A375 (cell line): ENCODE measurements around the gene ILVBL.

DNA sequence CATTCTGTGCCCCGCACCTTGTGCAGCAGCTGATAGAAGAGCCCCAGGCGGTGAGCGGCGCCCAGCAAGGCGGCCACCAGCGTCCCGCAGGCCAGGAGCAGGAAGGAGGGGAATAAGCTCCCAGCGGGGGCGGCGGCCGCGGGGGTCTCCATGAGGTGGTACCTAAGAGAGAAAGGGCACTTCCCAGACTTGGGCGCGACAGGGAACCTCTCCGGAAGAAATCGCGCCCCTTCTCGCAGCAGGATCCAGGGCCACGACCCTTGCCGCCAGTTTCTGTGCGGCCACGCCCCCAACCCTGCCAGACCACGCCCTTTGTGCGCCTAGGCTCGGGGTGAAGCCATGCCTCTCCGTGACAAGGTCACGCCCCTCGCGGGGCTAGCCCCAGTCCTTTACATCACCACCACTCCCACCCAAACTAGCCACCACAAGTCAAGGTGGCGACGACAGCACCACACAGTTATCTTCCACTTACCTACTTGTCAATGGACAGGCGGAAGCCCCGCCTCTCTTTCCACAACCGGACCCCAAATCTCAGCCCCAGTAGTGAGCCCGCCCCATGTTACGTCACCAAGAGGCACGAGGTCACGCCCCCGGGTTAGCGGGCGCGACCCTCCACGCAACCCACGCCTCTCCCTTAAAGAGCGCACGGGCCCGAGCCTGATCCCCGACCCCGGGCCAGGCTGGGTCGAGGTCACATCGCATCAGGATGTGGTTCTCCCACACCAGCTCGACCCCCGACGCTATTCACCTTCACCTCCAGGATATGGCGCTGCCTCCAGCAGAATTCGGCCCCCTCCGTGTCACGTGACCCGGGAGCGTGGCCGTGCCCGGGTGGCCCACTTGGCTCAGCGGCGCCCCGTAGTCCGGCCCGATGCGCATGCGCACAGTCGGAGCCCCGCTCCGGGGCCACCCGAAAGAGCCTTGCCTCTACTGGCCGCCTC is at the start of gene ILVBL:
Gene ILVBL (minus strand): TSS at position 879 of the 941 bp plus-strand sequence.
- RAMPAGE, long total RNA, result no peak

- RAMPAGE, long total RNA, result no peak
Observed at GRCh38 chr19:15165574-15166314, 35.1 kb downstream of the NOTCH3 start.

GRCh38 chr19:15194891-15195213 is 5.9 kb downstream of the NOTCH3 start:
- RAMPAGE, long total RNA, result no peak

GRCh38 chr19:15197234-15197837 is 3.5 kb downstream of the NOTCH3 start:
- RAMPAGE, long total RNA, result no peak

DNA sequence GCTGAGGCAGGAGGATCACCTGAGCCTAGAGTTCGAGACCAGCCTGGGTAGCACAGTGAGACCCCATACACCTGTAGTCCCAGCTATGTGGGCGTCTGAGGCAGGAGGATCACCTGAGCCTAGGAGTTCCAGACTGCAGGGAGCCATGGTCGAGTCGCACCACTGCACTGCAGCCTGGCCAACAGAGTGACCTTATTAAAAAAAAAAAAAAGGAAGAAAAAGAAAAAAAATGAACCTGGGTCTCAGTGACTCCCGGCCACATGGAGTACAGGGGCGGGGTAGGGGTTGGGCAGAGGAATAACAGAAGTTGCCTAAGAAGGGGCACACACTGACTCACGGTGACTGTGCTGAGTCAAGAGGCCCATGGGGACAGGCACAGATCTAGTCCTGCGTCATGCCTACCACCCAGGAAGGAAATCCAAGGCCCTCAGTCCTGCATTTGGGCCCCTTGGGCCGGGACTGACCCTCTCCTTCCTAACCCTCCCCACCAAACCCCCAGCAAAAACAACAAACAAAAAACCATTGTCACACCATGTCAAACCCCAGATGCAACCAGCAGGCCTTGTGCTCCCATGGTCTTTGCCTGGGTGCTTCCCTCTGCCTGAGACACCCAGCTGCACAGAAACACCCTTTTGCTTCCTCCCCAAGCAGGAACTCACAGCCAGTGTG is 9.4 kb upstream of the NOTCH3 start:
- RAMPAGE, long total RNA, result no peak

DNA sequence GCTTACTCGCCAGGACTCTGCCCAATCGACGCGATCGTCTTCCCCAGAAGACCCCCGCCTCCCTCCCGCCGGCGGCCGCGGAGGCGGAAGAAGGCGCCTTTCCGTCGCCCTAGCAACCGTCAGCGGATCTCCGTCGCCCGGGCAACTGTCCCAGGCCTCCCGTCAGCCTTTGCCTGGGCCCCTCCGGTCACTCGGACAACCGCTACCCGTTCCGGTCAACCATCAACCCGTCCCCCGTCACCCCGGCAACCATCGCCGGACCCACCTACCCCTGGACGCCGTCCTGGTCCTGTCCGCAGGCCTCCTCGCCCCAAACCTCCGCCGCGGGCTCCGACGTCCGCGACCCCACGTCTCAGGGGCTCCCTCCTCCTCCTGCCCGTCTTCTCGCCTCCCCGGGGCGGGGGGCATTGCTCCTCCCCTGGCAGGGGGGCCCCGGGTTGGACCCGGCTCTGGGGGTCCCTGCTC is 8.7 kb downstream of the EPHX3 start:
- RAMPAGE, long total RNA, result no peak

DNA sequence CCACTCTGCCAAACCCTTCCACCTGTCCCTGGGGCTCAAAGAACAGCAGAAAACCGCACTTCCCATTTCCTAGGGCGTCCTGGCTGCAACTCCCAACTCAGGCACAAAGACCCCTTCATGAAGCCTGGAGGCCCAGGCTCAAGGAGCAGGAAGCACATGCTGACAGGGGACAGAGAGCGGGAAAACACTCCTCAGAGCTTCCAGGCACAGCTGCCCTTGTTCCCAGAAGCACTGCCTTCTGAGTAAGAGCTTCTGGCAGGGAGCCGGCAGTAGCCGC is 33.5 kb upstream of the EPHX3 start:
- RAMPAGE, long total RNA, result no peak

DNA sequence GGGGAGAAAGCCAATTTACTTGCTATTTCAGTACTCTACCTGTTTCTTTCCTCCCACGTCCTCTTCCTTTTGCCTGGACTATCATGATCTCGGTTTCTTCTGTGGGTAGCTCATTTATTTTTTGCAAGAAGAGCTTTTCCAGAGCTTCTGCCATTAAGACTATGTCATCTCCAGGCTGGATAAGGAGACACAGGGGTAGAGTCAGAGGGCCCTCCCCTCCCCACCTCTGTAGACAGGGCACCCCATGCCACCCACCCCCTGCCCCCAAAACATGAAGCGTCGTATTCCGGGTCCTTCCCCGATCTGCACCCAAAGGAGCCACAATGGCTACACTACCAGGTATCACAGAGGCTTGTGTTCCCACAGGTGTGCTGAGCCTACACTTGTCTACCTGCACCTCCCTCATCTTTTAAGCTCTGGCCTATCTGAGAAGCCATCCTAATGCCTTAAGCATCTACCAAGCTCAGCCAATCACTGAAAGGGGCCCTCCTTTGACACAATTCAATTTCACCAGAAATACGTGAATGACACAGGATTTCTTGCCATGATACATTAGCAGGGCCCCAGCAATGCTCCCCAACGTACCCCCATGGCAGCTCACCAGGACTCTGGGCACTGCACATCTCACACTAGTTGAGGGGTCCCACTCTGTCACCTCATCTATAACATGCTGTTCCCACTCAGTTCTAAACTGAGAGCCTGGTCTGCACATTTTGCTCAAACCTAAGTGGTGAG is 35.3 kb upstream of the EPHX3 start:
- RAMPAGE, long total RNA, result no peak

DNA sequence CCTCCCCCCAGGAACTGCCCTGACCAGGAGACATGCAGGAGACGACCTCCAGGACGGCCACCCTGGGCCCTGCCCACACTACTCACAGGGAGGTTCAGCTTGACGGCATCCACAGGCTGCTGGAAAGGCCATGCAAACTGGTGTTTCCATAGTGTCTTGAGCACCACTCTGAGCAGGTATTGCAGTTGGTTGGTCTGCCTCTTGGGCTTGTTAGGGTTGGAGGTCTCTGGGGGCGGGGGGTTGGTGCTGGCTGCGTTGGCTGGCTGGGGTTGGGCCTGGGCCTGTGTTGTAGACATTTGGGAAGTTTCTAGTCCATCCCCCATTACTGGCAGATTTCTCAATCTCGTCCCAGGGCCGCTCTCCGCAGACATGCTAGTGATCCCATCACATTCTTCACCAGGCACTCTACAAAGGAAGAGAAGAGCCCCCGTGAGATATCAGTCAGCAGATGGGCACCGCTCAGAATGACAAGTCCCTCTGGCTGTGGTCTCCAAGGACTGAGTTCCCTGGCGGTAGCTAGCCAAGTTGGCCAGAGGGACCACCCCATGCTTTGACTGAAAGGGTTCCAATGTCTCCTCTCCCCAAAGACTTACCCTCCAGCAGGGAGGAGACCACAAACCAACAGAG is 40.6 kb upstream of the EPHX3 start:
- RAMPAGE, long total RNA, result no peak

- RAMPAGE, long total RNA, result no peak
Observed at GRCh38 chr19:15299072-15300044, 33.0 kb downstream of the BRD4 start.

- RAMPAGE, long total RNA, result no peak
Observed at GRCh38 chr19:15317430-15317837, 14.9 kb downstream of the BRD4 start.

DNA sequence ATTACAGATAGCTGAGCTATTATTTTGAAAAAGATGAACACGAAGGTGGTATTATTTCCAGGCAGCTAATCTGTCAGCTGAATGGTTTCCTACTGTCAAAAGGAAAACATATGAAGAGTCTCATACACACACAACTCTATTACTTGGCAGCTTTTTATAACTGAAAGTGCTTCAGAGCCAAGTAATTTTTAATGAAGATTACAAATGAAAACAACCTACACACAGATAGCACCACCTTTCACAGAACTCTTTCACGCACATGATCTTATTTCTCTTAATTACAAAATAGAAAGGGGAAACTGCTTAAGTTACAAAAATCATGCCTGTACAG is 14.5 kb downstream of the BRD4 start:
- RAMPAGE, long total RNA, result no peak

GRCh38 chr19:15353771-15354642 is 21.7 kb upstream of the BRD4 start:
- RAMPAGE, long total RNA, result no peak

GRCh38 chr19:15372685-15373626 is 6.6 kb downstream of the AKAP8 start:
- RAMPAGE, long total RNA, result no peak

GRCh38 chr19:15378386-15378774 is 1.2 kb downstream of the AKAP8 start:
- RAMPAGE, long total RNA, result no peak

DNA sequence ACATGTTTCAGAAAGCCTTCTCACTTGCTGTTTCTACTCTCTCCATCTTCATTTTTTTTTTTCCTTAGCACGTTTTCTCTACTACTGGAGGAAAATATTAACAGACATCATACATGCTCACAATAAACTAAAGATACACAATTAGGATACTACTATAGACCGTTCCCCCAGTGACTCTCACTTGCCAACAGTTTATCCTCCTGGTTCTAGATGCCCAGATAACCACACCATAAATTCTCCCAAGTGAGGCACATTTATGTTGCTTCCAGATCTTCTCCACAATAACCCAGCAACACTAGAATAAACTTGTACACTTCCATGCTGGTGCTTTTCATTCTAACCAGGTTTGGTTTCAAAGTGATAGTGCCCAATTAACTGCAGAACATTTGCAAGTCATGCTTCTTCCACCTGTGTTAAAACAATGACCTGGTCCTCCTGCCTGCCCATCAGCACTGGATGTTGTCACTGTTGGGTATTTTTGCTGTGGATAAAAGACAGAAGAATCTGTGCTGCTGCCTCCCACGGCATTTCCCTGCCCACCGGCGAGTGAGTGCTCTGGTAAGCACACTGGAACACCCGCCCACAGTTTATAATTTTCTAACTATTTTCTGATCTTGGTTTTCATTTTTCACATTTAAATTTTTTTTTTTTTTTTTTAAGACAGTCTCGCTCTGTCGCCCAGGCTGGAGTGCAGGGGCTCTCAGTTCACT is 2.1 kb upstream of the AKAP8 start:
- RAMPAGE, long total RNA, result no peak

GRCh38 chr19:15417970-15418642 is 682 bp downstream of the AKAP8L start:
- RAMPAGE, long total RNA, result no peak

DNA sequence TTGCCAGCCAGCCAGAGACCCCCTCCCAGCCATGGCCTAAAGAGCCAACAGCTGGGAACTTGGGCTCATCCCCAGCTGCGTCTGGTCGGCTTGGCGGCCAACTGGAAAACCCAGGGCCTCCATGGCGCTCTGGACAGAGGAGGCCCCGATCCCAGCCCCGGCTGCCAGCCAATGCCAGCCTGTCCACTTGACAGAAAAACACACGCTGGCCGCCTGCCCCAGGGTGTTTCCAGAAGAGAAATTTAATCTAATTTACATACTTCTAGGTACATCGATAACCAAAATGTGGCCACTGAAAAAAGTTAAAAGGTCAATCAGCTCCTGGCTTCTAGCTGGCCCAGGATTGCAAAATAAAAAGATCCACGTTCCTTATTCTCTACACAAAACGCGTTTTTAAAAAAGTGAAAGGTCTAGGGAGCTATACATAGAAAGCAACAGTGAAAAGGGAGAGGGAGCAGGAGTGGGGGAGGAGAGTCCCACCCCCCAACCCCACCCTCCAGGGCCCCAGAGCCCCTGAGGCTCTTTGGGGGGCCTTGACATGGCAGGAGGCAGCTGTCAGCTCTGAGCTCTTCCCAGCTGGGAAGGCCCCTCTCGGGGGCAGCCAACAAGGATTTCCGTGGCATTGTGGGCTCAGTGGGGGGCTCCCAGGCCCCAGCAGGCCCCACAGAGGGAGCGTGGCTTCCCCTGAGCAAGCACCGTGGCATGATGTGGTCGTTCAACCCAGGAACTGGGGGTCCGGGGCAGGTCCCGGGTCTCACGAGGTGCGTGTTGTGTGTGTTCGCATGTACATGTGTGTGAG is 3.3 kb upstream of the AKAP8L start:
- RAMPAGE, long total RNA, result no peak

DNA sequence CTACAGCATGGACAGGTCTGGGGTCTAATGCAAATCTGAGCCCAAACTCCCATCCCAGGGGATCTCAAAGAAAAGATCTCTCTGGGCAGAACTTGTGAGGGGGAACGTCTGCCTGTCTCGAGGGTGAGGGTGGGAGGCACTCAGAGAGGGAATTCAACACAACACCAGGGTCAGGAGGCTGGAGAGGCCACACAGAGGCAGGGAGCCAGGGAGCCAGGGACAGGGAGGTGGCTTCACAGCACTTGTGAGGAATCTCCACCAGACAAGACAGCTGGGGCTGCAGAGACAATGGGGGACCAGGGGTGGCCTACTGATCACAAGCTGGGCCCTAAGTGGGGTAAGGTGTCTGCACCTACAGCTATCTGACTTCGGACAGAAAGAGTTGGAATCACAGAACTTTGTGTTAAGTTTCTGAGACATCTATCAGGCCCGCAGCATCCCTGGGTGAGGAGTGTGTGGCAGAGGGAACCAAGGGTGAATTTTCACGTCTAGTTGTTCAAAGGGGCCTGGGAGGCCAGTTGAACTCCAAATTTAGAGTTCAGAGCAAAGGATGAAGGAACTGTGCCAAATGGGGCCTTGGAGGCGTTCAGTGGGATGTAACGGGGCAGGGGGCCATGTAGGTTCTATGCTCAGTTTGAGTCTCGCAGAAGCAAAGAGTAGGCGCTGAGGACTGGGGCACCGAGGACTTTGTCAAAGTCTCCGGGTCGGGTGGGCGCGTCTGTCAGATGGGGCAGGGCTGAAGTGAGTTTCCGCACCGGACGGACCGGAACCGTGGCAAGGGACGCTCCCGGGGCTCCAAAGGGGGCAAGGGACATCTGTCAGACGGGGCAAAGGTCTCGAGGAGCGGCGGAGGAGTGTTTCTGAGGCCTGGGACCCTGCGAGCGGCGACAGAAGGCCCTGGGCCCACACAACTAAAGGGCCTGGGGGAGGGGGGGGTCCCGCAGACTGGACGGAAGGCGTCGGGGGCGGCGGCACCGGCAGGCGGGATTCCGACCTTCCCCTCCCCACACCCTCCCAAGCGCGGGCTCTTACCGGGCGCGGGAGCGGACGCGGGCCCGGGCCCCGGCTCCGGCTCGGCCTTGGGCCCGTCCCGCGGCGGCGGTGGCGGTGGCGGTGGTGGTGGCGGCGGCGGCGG is 13.0 kb upstream of the AKAP8L start:
- RAMPAGE, long total RNA, result no peak

DNA sequence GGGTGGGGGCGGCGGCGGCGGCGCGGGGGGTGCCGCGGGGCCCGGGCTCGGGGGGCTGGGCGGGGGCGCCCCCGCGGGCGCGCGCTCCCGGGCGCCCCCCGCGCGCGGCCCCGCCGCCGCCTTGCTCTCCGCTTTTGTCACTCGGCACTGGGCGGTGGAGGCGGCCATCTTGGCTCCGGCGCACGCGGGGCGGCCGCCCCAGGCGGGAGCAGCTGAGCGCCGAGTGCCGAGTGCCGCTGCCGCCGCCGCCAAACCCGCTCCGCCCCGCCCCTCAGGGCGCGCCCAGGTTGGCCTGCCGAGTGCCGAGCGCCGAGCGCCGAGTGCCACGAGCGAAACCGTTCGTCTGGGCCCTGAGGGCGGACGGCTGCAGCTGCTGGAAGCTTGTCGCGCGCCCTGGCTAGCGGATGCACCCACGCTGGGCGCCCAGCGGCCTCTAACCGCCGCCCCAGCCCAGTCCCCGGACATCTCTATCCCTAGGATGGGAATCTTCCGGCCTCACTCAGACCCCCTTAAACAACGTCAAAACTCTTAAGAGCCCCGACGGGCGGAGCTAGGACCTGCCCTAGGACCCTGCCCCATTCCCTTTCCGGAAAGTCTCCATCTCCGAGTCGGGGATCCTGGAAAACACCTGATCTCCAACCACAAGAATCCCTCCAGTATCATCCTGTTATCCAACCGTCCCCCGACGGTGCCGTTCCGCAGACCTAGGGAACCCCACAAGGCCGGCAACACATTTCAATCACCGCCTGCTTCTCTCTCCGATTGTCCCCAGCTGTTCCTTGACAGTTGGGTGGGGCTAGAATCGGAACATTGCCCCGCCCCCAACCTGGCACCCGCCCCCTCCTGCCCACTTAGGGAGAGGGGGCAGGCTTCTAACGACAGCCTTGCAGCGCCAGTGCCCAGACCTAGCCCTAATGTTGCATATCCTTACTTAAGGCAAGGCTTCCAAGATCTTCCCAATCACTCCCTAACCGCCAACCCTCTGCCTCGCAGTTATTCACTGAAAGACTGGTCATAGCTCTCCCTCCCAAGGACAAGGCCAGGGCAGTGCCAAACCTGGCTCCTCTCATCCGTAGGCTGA is 14.1 kb upstream of the AKAP8L start:
- RAMPAGE, long total RNA, result no peak